SJSA1 (cell line): ENCODE measurements around the gene MIEF1.

- RAMPAGE, long total RNA: no peak
Measured at GRCh38 chr22:39431686-39432181, 25.1 kb upstream of the MGAT3 start.

DNA sequence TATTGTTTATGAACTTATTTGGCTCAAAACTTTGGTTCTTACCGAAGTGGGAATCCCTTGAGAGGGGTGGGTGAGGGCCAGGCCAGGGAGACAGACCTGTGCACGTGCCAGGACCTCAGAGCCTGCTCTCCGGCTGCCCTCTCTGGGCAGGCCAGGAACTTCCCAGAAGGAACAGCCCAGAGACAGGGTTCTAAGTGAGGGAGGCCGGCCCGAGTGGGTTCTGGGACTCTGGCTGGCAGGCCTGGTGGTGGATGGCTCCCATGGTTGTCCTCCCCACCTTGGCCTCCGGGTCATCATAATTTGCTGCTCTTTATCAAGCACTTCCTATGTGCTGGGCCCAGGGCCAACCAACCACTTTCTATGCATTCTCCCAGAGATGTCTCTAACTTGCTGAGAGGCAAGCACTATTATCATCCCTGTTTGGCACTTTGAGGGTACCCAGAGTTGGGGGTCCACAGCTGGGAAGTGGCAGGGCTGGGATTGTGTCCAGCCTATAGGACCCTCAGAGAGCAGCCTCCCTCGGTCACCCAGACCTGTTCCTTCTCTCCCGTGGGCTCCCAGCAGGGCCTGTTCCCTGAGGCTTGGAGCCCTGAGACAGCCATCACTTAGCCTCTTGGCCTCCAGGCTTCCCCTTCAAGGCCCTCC, 6.2 kb downstream of the MGAT3 start:
- RAMPAGE, long total RNA: no peak

- RAMPAGE, long total RNA: no peak
Measured at GRCh38 chr22:39501951-39502456, at the start of gene MIEF1. MIEF1 (plus strand) TSS chr22:39502290.

DNA sequence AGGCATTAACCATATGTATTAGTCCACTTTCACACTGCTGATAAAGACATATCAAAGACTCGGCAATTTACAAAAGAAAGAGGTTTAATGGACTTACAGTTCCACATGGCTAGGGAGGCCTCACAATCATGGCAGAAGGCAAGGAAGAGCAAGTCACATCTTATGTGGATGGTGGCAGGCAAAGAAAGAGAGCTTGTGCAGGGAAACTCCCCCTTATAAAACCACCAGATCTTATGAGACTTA, 19.8 kb downstream of the ENTHD1 start:
- RAMPAGE, long total RNA: no peak

DNA sequence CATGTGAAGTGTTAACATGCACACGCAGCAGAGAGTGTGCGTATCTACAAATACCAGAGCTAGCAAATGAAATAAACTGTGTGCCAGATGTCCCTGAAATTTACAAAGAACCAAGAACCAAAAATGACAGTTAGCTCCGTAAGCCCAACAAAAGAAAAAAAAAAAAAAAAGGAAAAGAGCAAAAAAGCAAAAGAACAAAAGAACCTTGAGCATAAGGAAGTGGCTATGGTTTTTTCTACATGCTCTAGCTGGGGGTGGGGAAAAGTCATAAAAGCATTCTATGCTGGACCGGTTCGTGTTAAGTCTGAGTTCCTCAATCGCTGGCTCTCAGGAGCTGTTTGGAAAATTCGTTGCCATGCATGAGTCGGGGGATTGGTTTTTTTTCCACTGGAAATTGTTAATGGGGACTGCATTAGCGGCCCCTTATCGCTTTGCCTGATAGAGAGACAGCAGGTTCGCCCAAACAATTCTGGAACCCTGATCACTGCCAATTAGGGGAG, 25.5 kb downstream of the GRAP2 start:
- RAMPAGE, long total RNA: no peak

DNA sequence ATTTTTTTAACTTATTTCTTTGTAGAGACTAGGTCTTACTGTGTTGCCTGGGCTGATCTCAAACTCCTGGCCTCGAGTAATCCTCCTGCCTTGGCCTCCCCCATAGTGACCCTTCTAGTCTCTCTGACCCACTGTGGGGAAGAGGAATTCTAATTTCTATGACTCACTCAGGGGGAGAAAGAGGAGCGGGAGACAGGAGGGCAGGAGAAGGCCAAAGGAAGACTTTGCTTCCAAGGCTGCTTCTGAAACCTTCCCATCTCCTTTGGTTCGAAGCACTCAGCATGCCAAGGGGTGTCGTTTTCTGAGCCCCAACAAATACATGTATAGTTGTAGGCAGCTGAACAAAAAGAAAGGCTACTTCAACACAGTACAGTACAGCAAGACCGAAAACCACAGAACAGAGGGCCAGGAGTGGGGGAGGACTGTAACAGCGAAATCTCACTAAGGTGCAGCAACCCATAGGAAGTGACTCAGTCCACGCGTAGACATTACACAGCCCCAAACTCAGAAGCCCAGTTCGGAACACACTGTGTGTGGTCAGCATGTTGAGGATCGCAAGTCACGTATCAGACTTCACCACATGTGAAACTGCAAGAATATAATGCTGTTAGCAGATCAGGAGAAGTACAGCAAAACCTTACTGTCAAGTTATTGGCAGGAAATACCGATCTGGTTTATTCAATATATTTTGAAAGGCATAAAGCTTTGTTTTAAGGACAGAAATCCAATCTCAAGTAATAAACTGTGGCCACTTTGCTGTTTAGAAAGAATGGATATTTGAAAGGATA, 1.1 kb downstream of the TMA7B start:
- RAMPAGE, long total RNA: no peak

GRCh38 chr22:40039299-40040198, 44.8 kb downstream of the FAM83F start:
- RAMPAGE, long total RNA: no peak

GRCh38 chr22:40043832-40044246, 49.1 kb downstream of the FAM83F start:
- RAMPAGE, long total RNA: no peak

DNA sequence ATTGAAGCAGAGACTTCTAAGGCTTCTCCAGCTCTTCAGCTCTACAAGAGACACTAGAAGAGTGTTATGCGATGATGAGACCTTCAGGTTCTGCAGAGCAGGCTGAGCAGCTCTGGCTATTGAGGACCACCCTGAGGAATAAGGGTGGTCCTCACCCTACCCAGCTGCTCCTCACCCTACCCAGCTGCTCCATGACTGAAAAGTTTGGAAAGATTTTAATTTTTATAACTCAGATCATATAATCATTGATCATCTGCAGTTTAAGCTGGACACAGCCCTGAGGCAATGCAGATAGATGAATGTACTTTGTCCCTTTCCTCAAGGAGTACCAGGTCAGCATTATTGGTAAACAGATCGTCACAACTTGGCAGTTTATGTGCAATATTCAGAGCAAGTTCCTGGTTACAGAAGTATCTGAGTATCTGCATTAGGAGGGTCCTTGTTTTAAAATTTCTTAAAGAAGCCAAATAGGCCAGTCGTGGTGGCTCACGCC, 3.5 kb downstream of the TNRC6B start:
- RAMPAGE, long total RNA: no peak

DNA sequence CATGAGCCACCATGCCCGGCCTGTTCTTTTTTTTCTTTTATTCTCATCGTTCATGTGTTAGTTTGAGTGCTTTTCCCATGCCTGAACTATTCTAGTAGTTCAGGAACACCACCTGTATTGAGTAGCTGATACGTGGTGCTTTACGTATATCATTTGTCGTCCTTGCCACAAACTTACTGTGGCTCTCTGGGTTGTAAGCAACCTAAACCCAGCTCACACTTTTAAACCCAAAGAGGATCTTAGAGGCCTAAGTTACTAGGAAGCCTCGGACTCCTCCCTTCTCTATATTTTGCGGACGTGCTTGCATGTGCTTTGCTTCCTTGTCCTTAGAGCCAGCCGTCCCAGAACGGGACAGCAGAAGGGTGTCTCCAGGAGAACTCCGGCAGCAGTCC, 33.6 kb downstream of the TNRC6B start:
- RAMPAGE, long total RNA: no peak

DNA sequence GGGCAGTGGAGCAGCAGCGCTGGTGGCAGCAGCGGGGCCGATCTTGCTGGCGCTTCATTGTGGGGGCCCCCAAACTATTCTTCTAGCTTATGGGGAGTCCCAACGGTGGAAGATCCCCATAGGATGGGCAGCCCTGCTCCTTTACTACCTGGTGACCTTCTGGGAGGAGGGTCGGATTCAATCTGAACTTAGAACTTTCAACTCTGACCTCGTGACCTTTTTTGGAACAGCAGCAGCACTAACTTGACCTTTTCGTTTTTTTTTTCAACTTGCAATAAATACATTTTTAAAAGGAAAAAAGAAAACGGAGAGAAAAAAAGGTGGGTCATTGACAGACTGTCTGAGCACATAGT, 23.3 kb upstream of the ADSL start:
- RAMPAGE, long total RNA: no peak

GRCh38 chr22:40331956-40332367, 14.3 kb upstream of the ADSL start:
- RAMPAGE, long total RNA: no peak

DNA sequence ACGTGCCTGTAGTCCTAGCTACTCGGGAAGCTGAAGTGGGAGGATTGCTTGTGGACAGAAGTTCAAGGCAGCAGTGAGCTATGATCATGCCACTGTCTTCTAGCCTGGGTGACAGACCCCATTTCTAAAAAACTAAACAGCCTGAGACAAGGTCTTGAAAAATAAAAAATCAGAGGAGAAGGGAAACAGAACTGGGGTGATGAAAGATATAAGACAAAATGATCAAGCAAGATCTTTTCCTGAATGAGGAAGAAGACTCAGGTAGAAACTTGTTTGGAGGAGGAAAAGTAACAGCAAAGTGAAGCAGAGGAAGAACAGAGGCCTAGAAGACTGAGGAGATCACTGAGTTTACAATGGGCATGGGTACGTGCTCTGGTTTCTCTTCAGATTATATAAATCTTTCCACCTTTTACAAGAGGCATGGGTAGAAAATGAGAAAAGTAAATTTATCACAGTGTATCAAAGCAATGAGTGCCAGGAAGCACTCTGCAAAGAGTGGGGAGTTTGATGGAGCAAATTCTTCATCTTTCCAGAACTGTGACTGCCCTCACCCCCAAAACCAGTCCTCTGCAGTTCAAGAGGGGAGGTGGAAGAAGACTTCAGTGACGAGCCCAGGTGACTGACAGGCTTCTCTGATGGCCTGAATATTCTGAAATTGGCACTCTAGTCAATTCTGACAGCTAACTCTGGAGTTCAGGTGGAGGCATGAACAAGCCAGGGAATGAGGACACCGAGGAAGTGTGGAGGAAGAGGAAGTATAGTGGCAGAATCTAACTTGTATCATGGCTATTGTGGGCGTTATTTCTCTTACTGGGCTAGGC, 3.3 kb upstream of the ADSL start:
- RAMPAGE, long total RNA: no peak

GRCh38 chr22:40347059-40347413, 736 bp downstream of the ADSL start:
- RAMPAGE, long total RNA: no peak

- RAMPAGE, long total RNA: no peak
Measured at GRCh38 chr22:40679981-40681010, 1.0 kb downstream of the MCHR1 start.

DNA sequence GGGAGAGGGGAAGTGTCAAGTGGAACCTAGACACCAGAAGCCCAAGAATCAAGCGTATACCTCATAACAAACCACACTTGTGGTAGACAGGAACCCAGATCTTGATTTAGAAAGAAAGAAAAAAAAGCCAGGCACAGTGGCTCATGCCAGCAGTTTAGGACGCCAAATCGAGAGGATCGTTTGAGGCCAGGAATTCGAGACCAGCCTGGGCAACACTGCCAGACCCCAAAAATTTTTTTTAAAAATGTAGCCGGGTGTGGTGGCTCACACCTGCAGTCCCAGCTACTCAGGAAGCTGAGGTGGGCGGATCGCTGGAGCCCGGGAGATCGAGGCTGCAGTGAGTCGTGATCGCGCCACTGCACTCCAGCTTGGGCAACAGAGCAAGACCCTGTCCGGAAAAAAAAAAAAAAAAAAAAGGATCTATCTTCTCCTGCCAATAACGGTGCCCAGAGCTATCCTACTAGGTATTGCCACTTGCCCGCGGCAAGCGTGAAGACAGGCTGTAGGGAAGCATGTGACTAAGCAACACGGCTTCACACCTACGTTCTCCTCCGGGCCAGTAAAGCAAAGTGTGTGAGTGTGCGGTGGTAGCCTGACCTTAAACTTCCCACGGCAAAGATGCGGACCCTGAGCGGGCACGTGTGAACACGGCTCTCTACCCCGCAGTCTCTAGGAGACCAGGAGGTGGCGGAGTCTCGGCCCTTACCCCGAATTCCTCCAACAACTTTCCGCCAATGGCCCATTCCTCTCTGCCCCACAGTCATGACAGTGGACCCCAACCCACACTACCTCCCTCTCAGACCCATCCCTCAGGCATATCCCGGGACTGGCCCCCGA, 617 bp downstream of the SLC25A17 start:
- RAMPAGE, long total RNA: no peak

- RAMPAGE, long total RNA: no peak
Measured at GRCh38 chr22:40966614-40967184, 15.5 kb downstream of the RBX1 start.

DNA sequence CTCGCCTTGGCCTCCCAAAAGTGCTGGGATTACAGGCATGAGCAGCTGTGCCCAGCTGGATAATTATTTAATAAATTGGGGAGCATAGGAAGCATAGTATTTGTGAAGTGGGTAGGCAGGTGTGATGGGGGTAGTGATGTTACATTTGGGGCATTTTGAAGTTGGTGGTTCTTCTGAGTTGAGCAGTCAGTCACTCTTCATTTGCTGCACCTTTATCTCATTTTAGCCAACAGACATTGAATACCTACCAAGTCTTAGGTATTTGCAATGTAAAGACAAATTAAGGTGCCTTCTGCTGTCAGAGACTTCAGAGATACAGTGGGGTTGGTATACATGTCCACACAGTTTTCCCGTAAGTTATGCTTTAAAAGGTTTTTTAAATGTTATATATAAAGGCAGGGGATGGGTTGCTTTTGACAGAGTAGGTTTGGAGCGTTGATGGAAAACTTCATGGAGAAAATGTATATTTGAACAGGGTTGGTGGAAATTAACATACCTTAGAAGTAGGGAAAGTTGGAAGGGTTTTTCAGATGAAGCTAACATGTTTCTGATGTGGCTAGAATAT, 10.8 kb downstream of the EP300 start:
- RAMPAGE, long total RNA: no peak

- RAMPAGE, long total RNA: no peak
Measured at GRCh38 chr22:41151735-41152065, 53.4 kb upstream of the L3MBTL2 start.

DNA sequence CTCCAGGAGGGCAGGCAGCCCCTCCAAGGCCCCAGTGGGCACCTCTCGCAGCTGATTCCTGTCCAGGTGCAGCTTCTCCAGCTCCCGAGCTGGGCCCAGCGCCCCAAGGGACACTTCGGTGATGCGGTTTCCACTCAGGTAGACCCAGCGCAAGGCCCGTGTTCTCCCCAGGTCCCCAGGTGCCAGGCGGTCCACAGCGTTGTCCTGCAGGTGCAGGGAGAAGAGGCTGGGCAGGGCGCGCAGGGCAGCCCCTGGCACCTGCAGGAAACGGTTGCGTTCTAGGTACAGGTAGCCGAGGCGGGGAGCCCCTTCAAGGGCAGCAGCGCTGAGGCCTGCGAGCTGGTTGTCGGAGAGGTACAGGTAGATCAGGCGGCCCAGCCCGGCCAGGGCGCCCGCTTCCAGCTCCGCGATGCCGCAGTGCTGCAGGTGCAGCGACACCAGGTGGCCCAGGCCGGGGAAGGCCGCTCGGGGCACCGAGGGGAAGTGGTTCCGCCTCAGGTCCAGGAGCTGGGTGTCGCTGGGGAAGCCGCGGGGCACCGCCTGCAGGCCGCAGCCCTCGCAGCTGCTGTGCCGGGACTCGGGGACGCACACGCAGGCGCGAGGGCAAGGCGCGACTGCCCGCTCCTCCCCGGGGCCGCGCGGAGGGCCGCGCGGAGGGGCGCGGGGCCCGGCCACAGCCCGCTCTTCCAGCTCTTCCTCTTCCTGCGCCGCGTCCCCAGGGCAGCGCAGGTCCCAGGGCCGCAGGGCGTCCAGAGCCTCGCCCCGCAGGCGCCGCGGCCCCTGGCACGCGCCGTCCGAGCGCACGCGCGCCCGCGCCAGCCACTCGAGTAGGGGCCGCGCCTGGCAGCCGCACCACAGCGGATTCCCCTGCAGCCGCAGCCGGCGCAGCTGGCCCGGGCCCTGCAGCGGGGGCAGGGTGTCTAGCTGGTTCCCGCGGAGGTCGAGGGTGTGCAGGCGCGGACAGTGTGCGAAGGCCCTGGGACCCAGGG, 3.2 kb downstream of the CHADL start:
- RAMPAGE, long total RNA: no peak